T-cell (primary cell): ENCODE measurements around a stretch of chr6.

DNA sequence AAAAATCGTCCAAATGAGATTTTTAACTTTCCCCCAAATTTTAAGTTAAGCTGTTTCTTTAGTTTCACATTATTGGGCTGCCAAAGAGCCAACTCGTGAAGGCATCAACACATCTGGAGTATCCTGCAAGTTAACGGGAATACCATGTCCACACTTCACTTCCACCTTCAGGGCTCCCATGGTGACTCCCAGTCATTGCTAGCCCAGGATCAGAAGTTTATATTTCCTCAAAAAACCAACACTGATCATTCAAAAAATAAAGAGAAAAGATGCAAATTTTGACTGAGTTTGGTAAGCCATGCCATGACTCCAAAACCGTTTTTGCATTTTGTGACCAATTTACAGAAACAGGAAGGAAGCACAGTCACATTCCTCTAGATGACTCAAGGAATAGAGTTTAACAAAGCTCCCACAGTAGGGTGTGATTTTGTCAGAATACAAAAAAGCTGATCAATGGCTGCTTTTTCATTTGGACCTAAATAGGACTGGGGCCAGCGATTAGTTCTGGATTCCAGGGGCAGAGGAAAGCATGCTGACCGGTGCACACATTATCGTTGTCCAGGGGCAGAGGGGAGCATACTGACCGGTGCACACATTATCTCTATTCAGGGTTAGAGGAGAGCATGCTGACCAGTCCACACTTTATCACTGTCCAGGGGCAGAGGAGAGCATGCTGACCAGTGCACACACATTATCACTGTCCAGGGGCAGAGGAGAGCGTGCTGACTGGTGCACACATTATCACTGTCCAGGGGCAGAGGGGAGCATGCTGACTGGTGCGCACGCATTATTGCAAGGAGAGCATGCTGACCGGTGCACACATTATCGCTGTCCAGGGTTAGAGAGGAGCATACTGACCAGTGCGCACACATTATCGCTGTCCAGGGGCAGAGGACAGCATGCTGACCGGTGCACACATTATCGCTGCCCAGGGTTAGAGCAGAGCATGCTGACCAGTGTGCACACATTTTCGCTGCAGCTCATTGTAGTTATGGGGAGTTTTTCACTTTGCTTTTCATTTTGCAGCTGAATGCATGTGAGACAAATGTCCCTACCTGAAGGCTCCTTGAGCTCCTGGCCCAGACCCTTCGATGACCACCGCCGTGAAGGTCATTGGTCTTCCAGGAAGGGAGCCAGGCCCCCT lies 179.2 kb upstream of the AFDN start:
- PRO-cap, 7 experiments: no peak in any of the 7 experiments

GRCh38 chr6:167731079-167731746 lies 95.5 kb upstream of the AFDN start:
- PRO-cap, 7 experiments: no peak in any of the 7 experiments

GRCh38 chr6:167778395-167778953 lies 48.2 kb upstream of the AFDN start:
- PRO-cap, 7 experiments: no peak in any of the 7 experiments

DNA sequence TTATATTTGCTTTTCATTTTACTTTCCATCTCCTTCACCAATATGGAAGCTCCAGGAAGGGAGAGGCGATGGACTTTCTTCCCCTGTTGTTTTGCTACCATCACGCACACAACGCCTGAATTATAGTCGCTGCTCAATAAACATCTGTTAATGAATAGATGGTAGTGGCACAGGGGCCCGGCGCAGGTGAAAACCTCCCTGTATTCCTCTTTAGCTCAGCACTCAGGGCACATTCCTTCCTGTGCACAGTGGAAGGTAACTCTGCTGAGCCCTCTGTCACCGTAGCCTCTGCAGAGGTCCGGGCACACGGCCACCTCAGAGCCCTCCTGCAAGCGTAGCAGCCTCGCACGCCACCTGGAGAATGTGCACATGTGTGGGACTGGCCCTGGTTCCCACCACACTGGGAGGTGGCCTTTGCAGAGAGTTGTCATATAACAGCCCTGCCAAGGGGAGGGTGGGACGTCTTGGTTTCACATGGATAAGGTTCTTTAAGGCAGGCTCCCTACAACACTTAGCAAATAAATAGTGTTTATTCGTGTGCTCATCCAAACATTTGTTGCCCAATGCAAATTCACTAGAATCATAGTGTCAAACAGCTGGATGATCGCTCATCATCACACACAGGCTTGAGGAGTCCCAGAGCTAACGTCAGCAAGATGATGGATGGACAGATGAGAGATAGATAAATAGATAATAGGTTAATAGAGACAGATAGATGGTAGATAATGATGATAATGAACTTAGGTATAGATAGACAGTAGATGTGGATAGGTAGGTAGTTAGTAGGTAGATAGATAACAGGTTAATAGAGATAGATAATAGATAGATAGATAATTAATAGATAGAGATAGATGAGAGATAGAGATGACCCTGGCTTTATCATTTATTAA lies 32.3 kb upstream of the AFDN start:
- PRO-cap, 7 experiments: no peak in any of the 7 experiments

DNA sequence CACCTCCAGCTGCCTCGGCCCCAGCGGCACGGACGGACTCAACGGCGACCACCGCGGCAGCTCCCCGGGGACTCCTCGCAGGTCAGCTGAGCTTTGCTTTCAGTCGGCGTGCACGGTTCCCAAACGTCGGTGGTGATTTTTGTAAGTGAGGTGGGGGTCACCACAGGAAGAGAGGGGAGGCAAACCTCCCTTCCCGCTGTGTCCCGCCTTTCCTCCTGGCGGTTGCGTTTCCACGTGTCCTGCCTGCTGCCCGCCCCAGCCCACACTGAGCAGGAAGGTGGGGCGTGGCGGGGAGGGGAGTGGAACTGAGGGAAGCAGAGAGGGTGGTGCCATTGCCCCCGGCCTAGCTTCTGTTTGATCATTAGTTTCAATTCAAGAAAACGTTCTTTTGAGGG lies 30.1 kb upstream of the AFDN start:
- PRO-cap, 7 experiments: no peak in any of the 7 experiments

DNA sequence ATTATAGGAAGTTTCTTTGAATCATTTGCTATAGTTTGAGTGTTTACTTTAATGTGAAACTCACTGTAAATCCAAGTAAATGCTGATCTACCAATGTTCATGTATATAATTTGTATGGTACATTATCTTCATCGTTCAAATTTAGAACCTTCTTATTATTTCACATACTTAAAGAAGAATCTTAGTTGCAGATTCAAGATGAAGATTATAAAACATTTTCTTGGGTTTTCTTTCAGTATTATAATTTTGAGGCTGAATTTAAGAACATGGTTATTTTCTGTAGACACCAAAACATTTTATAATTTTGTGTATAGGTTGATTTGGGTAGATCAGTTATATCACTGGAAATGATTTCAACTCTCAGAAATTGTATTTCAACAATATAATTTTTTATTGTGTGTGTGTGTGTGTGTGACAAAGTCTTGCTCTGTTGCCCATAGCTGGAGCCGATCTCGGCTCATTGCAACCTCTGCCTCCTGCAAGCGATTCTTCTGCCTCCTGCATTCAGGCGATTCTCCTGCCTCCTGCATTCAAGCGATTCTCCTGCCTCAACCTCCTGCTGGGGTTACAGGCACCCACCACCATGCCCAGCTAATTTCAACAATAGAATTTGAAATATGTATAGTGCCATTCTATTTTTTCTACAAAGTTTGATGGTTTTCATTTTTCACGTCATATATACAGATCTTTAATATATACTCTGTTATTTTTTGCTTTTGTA lies 23.9 kb downstream of the AFDN start:
- PRO-cap, 7 experiments: no peak in any of the 7 experiments

- PRO-cap, 7 experiments: no peak in any of the 7 experiments
Measured at GRCh38 chr6:167881182-167882489, 54.9 kb downstream of the AFDN start.

GRCh38 chr6:168075662-168076167 lies 3.3 kb downstream of the FRMD1 start:
- PRO-cap, 7 experiments: no peak in any of the 7 experiments

- PRO-cap, 7 experiments: no peak in any of the 7 experiments
Measured at GRCh38 chr6:168132544-168133113, 53.6 kb upstream of the FRMD1 start.

DNA sequence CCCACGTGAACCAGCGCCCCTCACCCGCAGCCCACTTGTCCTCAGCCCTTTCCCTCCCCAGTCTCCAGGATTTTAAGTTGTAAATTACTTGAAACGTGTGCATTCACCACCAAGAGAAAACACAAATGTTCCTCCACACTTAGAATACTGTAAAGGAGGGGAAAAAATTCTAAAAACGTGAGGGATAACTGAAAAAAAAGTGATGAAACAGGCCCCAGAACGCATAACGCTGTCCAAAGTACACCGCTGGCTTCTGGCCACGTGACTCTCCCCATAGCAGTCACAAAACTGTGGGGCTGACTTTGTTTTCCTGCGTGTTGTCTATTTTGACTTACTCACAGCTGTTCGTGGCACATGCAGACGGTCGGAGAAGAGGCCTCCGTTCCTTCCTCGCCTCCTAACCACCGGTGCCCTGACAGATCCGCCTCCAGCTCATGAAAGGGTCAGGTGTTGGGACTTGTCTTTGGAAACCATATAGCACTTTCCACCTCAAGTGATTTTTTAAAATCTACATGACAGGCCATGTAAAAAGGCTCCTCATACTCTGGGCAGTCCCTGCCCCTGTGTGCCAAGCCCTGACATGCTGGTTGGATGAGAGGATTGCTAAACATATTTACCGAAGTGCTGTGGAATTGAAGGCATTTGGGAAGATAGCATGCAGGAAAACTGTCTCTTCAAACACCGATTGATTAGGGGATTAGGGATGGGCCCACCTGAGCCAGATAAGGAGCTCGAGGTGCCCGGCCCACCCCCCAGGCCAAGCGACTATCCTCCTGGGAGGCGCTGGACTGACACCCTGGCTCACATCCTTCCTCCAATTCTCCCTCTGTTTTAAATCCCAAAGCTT lies 54.9 kb downstream of the DACT2 start:
- PRO-cap, 7 experiments: no peak in any of the 7 experiments

DNA sequence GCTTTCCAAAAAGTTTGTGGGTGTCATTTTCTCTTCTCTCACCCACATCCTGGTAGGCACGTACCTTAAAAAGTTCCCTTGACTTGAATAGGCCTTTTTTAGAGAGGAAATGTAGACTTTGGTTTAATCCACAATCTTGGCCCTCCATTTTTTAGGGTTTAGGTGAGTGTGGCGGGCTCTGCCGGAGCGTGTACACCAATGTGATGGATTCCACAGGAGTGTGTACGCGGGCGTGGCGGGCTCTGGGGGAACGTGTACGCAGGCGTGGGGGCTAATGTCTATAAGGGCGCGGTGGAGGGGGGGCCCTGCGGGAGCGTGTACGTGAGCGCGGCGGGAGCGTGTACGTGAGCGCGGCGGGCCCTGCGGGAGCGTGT lies 28.2 kb upstream of the SMOC2 start:
- PRO-cap, 7 experiments: no peak in any of the 7 experiments

- PRO-cap, 7 experiments: no peak in any of the 7 experiments
Measured at GRCh38 chr6:168851821-168852275, 401.8 kb downstream of the THBS2 start.

- PRO-cap, 7 experiments: no peak in any of the 7 experiments
Measured at GRCh38 chr6:168895554-168896054, 358.0 kb downstream of the THBS2 start.

DNA sequence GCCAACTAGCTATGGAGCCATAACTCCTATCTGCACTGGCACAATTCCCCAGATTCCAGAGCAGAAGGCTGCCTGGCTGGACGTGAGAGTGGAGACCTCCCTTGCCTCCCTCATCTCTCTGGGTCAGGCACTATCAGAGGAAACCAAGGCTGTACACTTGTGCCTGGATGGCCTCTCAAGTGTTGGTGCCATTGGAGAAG lies 312.6 kb downstream of the THBS2 start:
- PRO-cap, 7 experiments: no peak in any of the 7 experiments

DNA sequence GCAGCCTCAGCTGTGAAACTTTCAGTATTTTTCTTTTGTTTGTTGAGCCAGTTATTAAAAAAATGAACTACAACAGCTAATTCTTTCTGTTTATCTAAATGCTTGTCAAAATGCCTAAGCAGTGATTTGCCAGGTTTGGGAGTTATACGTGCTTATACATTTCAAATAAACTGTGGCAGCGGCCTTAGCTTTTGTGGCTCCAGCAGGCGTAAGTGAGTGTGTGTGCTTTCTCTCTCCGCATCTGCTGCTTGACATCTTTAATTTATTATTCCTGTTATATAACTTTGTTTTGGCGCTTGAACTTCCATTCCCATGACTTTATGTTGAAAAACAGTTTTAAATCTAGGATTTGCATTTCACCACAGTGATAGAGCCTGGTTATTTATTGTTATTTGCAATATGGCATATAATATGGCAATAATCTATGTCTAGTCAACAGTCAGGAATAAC lies 303.5 kb downstream of the THBS2 start:
- PRO-cap, 7 experiments: no peak in any of the 7 experiments

GRCh38 chr6:169212723-169213743 lies 40.6 kb downstream of the THBS2 start:
- PRO-cap, 7 experiments: peak in 7 of 7 experiments; most common plus-strand start chr6:169213236 (in 7); most common minus-strand start chr6:169213006 (in 6)

DNA sequence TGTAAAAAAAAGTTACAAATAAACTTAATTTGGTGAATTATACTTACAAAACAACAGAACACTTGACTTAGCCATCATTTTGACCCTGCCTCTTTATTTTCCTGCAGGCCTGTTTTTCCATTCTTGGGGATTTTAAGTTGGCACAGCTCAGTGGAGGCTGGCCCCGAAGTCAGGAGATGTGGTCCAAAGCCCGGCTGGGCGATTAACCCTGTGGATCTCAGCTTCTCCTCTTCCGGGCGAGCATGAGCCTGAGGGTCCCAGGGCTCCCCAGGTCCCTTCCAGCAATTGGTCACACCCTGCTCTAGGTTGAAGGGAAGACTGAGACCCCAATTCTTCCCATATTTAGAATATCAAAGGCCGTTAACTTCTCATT lies 2.3 kb downstream of the THBS2 start:
- PRO-cap, 7 experiments: no peak in any of the 7 experiments

DNA sequence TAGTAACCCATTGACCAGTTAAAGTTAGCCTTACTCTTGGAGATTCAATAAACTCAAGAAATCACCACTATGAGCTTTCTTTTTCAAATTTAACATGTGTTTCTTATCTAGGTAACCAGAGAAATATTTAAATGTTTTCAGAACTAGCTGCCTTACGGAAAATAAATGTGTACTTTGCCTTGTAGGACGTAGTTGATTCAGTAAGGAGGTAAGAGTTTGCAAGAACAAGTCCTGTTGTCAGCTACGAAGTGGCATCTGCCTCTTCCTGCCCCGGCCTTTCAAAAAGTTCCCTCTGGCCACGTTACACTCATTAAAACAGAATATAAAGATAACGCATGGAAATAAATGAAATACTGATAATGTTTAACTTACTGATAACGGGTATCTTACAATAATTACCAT lies 85.9 kb upstream of the THBS2 start:
- PRO-cap, 7 experiments: no peak in any of the 7 experiments

DNA sequence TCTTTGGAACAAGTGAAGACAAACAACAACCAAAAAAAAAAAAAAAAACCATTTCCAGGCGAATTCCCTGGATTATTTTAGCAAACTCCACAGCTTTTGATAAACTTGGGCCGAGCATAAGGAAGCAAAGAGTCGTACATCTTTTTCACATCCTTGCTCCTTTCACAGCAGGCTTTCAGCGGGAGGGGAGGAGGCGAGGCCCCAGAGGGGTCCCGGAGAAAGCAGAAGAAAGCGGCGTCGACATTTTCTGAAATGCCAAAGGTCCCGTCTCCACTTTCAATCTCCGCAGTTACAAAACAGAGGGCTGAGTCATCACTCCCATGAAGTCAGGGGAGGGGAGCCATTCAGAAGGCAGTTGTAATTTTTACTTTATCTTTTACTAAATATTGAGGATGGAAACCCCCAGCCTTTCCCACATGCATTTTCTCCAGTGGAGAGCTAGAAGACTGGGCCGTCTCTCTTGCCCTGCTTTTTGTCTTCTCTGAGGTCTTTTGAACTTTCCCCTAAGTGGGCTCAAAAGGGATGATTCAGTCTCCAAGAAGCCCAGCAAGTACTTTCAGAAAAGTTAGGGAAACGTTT lies 174.2 kb upstream of the THBS2 start:
- PRO-cap, 7 experiments: no peak in any of the 7 experiments

GRCh38 chr6:169529869-169530245 lies 172.0 kb downstream of the WDR27 start:
- PRO-cap, 7 experiments: no peak in any of the 7 experiments